GM12892 (cell line): ENCODE measurements around the genes TRAPPC5, CLEC4M, NDUFA7 and RPS28.

- RRBS, result 54% methylated on average over 8 of the region's 33 CpGs
These were observed 5.3 kb downstream of the MCOLN1 start for GRCh38 chr19:7527394-7528510.

GRCh38 chr19:7554078-7554911 lies 18.8 kb downstream of the PNPLA6 start:
- RRBS, result no CpG with 5 or more reads among the region's 39 CpGs

GRCh38 chr19:7612800-7613682 lies 16.3 kb downstream of the XAB2 start:
- RRBS, result no CpG with 5 or more reads among the region's 41 CpGs

DNA sequence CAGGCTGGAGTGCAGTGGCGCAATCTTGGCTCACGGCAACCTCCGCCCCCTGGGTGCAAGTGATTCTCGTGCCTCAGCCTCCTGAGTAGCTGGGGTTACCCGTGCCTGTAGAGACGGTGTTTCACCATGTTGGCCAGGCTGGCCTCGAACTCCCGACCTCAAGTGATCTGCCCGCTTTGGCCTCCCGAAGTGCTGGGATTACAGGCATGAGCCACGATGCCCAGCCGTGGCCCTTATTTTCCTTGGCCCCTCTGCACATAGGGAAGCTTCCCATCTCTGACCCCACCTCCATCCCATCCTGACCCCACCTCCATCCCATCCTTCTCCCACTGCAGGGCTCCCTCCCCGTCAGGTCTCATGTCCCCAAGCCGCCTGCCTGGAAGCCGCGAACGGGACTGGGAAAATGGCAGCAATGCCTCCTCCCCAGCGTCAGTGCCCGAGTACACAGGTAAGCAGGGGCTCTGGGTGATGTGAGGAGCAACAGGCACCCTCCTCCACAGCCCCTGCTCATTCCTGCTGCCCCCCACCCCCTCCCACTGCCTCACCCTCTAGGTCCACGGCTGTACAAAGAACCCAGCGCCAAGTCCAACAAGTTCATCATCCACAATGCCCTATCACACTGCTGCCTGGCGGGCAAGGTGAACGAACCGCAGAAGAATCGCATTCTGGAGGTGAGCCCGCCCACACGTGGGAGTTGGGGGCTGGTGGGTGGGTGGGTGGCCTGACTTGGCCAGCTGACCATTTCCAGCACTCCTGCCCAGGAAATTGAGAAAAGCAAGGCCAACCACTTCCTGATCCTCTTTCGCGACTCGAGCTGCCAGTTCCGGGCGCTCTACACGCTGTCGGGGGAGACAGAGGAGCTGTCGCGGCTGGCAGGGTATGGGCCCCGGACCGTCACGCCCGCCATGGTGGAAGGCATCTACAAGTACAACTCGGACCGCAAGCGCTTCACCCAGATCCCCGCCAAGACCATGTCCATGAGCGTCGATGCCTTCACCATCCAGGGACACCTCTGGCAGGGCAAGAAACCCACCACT lies 12.0 kb downstream of the XAB2 start:
- RRBS, result 98% methylated on average over 7 of the region's 46 CpGs

DNA sequence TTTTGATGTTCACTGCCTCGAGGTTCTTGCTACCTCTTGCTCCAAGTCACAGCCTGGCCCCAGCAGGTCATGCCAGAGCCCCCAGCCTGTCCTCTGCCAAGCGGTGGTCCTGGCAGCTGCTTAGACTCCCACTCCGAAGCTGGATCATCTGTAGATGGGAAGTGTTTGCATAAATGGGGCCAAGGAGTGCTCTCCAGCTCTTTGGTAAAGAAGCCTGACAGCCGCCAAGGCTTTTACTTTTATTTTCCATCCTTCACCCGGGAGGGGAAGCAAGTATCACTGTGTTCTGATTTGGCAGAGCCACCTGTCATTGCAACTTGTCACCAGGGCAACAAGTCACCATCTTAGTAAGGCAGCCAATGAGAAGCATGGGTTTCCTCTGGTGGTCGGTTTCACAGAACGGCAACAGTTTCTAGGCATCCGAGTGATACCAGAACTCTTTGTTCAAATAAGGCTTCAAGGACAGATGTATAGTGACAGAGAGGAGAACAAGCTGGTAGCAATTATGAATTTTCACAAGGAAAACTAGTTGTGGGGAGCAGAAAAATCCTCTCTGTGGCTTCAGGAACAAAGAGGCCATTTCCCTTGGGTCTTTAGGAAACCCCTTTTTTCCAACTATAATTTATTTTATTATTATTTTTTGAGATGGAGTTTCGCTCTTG lies 10.5 kb upstream of the RETN start:
- RRBS, result no CpG with 5 or more reads among the region's 9 CpGs

- RRBS, result 5% methylated on average over 16 of the region's 48 CpGs
These were observed 1.4 kb downstream of the RETN start for GRCh38 chr19:7670064-7670742.

DNA sequence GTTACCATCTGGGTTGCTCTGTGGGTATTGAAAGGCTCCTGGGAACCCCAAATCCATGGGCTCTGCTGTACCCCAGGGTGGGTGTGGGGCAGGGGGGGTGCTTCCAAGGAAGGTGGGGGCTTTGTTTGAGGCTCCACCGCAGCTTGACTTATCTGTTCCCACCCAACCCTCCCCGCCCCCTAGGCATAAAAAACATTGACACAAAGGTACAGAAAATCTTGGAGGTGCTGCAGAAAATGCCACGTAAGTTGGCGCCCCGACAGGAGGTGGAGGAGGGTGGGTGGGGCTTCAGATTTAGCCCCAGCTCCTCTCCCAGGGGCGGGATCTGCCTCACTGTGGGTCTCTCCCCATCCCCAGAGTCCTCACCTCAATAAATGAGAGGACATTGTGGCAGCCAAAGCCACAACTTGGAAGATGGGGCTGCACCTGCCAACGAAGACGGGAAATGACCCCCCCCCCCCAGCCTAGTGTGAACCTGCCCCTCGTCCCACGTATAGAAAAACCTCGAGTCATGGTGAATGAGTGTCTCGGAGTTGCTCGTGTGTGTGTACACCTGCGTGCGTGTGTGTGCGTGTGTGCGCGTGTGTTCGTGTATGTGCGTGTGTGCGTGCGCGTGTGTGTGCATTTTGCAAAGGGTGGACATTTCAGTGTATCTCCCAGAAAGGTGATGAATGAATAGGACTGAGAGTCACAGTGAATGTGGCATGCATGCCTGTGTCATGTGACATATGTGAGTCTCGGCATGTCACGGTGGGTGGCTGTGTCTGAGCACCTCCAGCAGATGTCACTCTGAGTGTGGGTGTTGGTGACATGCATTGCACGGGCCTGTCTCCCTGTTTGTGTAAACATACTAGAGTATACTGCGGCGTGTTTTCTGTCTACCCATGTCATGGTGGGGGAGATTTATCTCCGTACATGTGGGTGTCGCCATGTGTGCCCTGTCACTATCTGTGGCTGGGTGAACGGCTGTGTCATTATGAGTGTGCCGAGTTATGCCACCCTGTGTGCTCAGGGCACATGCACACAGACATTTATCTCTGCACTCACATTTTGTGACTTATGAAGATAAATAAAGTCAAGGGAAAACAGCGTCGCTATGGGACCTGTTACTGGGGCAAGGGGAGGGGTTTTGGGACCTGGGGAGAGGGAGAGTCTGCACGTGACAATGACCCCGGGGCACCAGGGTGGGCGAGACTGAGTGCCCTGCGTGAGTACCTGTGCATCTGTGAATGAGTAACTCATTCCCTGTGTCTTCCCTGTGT lies 1.5 kb upstream of the TRAPPC5 start:
- RRBS, result no CpG with 5 or more reads among the region's 38 CpGs

GRCh38 chr19:7680552-7681330 lies at the start of gene TRAPPC5:
Gene TRAPPC5 (plus strand): TSS chr19:7680833.
- RRBS, result 0% methylated on average over 5 of the region's 79 CpGs

DNA sequence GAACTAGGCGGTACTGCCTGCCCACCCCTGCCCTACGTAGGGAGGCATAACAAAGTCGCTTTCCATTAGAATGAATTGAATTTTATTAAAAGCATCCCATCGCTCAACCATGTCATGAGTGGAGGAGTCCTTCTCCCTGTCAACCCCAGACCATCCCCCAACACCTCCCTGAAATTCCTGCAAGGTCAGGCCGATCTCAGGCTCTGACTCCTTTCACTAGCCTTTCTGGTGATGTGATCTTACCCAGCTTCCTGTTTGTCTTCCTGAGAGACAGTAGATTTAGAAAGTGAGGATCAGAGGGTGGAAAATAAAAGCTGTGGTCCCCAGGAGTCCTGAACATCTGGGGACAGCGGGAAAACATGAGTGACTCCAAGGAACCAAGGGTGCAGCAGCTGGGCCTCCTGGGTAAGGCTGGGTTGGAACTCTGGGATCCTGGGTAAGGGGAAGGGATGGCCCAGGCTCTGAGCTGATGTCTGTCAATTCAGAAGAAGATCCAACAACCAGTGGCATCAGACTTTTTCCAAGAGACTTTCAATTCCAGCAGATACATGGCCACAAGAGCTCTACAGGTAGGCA lies at the start of gene CLEC4M:
CLEC4M (plus strand) TSS at position 336 of the 576 bp plus-strand sequence.
- RRBS, result no CpG with 5 or more reads among the region's 6 CpGs

GRCh38 chr19:7894685-7895468 lies 6.6 kb downstream of the LRRC8E start:
- RRBS, result 28% methylated on average over 8 of the region's 21 CpGs

- RRBS, result no CpG with 5 or more reads among the region's 11 CpGs
These were observed 5.5 kb downstream of the MAP2K7 start for GRCh38 chr19:7909089-7909597.

DNA sequence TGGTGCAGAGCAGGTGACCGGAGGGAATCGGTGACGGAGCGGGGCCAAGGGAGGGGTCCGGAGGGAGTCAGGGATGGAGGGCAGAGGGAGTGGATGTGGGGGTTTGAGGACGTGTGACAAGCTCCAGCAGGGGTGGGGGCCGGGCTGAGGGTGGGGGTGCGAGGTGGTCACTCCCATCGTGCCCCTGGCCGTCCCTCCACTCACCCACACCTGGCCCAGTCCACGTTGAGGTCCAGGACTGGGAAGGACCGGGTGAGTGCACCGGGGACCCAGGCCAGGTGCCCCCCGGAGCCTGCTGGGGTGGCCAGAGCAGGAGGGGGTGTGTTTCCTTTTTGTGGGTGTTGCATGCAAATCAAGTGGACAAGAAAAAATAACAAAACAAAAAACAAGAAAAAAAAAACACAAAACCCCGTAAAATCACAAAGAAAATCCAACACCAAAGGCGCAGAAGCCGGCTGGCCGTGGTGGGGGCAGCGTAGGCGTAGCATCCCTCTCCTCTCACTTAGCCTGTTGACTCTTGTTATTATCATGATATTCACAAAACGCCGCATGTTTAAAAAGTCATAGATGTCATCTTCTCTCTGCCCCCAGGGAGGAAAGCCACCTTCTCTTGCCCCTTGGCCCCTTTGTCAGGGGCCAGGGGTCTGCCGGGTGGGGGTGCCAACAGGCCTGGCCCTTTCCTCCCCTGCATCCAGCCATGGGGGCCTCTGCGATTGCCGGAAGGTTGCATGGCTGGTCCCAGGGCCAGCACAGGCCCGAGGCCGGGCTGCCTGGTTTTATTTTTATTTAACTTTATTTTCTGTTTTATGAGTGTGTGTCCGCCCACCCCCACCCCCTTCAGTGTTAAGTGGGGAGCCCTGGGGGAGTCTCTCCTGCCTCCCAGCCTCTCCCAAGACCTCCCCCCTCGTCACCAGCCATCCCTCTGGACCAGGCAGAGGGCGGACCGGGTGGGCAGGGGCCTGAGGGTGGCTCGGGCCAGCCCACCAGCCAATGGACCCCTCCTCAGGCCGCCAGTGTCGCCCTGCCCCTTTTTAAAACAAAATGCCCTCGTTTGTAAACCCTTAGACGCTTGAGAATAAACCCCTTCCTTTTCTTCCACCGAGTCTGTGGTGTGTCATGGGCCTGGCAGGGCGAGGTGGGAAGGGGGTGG lies 874 bp upstream of the TGFBR3L start:
- RRBS, result 71% methylated on average over 8 of the region's 38 CpGs

DNA sequence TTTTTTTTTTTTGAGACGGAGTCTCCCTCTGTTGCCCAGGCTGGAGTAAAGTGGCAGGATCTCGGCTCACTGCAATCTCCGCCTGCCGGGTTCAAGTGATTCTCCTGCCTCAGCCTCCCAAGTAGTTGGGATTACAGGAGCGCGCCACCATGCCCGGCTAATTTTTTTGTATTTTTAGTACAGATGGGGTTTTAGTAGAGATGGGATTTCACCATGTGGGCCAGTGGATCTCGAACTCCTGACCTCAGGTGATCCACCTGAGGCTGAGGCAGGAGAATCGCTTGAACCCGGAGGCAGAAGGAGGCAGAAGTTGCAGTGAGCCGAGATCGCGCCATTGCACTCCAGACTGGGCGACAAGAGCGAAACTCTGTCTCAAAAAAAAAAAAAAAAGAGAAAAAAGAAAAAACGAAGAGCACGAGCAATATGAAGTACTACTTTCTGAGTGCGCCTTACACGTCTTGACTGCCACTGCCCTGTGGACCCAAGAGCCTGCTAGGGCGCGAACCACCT lies 744 bp downstream of the TIMM44 start:
- RRBS, result no CpG with 5 or more reads among the region's 21 CpGs

- RRBS, result 94% methylated on average over 4 of the region's 46 CpGs
These were observed 19.7 kb upstream of the TIMM44 start for GRCh38 chr19:7962842-7963934.

GRCh38 chr19:8203621-8204125 lies 5.5 kb upstream of the CERS4 start:
- RRBS, result no CpG with 5 or more reads among the region's 8 CpGs

GRCh38 chr19:8321271-8321434 lies at the start of gene NDUFA7:
Gene NDUFA7 (minus strand): TSS chr19:8321375.
- RRBS, result under 1% methylated on average over 13 of the region's 20 CpGs

GRCh38 chr19:8321435-8322423 lies at the start of gene RPS28:
Gene RPS28 (plus strand): TSS chr19:8321496.
- RRBS, result 5% methylated on average over 6 of the region's 62 CpGs

- RRBS, result no CpG with 5 or more reads among the region's 8 CpGs
These were observed 991 bp downstream of the RPS28 start for GRCh38 chr19:8322424-8322549.

DNA sequence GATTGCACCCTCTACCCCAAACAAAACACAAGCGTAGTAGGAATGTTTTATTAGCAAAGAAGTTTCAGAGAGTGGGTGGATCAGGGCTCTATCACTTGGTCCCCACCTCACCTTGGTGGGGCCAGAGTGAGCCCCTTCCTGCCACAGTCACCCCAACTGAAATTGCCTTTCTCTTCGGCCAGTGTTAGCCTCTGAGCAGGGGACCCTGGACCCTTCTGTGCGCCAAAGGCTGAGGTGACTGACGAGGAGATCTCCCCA lies 1.2 kb downstream of the RPS28 start:
- RRBS, result no CpG with 5 or more reads among the region's 4 CpGs

DNA sequence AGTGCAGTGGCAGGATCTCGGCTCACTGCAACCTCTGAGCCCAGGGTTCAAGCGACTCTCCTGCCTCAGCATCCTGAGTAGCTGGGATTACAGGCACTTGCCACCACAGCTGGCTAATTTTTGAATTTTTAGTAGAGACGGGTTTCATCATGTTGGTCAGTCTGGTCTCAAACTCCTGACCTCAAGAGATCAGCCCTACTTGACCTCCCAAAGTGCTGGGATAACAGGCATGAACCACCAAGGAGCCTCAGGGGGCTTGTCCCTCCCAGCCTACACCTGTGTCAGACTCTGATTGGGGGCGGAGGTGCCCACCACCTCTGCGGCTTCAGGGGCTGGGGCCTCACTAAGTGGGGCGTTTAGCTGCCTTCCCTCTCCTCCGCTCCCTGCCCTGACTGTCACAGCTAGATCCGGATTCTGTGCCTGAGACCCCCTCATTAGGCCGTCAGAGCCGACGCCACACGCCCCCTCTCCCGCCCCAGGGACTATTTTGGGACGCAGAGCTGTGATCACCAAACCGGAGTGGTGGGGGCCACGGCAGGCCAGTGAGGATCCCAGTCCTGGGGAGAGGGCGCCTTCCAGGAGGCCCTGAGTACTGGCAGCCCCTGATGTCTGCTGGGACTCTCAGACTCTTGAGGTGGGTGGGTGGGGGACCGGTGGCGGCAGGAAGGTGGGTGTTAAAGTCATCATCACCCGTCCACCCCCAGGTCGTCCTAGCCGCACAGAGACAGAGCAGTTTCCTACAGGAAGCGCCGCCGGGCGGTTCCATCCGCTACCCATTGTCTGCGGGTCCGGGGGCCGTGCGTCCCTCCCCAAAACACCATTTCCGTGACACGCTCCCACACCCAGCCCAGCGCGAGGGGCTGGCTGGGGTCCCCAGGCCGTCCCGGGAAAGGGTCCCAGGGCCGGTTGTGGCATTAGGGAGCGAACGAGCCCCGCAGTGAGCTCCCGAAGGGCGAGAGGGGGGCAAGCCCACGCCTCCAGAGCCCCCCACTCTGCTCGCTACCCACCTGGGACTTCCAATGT lies 707 bp downstream of the KANK3 start:
- RRBS, result no CpG with 5 or more reads among the region's 45 CpGs